ENCODE measurements around a stretch of chr2.

DNA sequence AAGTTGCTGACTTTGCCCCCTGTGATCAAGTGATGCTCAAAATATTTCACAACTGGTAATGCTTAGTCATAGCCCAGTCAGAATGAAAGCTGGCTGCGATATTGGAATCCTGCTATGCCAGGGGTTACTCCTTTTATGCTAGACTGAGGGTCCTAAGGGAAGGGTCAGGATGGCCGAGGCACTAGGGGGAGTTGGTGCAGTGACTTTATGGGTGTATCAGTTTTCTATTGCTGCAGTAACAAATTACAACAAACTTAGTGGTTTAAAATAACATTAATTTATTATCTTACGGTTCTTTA, 19.4 kb upstream of the CFAP36 start:
- PRO-cap, result no peak

DNA sequence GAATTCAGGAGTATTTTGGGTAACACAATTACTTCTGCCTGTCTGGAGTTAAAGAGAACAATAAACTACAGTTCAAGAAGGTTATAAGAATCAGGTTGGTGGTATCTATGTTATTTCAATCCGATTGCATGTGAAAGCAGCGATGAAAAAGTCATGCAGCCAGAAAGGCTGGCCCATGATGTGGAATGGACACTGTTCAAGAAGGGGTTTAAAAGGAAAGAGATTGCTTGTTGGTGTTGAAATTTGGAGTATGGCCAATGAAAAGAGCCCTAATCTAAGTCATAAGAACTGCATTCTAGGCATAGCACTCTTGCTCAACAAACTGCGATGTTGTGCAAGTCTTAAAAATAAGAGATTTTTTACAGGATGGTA, 61.4 kb downstream of the EFEMP1 start:
- PRO-cap, result no peak

DNA sequence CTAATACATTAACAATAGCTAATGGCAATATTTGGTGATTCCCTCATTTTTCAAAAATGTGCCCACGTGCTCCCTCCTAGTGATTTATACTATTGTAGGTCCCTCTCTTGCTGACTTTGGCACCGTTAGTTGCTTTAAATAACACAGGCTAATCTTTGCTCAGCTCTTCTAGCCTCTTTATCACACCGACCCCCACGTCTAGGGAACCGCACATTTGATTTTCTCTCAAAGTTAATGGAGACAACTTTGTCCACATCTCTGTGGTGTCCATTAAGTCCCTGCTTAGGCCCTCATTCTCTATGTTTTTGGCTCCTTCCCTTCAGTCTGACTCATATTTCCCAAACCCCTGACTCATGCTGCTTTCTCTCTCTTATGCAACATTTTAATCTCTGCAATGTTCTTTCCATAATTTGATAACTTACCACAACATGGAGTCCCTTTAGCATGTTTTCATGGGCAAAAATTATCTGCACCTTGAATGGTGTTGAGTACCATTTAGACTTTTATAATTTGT, 38.0 kb downstream of the EFEMP1 start:
- PRO-cap, result no peak

GRCh38 chr2:55922245-55922821, 1.2 kb downstream of the EFEMP1 start:
- PRO-cap, result no peak

DNA sequence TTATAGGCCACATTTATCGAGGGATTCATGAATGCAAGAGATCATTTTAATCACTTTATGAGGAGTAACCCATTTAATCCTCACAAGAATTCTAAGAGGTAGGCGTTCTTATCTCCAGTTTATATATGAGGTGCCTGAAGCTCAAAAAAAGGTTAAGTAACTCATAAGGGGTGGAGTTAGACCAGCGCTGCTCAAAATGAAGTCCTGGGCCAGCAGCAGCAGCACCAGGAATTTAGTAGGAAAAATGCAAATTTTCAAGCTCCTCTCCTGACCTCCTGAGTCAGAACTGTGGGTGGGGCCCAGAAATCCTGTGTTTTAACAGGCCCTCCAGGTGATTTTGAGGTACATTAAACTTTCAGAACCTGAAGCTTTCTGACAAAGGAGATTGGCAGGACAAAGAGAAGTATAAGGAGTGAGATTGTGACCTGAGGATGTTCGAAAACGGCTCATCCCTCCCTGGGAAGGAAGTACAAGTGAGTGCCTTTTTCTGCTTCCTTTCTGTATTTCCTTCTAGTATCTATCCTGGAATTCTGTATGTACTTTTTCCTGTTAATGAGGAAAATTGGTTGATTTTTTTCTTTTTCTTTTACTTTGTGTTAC, 66.0 kb upstream of the CCDC85A start:
- PRO-cap, result no peak

DNA sequence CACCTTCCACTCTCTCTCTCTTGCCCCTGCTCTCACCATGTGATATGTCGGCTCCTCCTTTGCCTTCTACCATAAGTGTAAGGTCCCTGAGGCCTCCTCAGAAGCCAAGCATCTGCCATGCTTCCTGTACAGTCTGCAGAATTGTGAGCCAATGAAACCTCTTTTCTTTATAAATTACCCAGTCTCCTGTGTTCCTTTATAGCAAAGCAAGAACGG, 50.1 kb upstream of the CCDC85A start:
- PRO-cap, result no peak

DNA sequence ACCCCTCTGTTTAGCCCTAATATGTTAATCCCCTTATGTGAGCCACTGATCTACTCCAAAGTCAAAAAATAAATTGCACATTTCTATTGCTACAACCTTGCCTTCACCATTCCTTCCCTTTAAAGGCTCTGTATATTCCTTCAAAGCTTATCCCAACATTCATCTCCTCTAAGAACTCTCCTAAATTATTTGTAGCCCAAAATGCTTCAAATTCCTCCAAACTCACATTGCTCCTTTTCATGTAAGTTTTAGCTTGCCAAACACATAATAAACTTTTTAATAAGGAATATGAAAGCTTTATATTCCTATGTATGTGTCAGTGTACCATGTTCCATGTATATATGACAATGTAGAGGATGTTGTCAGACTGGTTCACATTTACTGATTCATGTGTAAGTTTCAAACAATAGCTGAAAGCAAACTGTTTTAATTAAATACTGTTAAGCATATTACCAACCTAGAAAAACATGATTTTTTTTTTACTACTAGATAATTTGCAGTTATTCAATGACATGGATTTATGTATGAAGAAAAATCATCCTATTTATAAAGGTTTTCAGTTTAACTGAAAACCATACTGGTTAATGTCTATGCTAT, 32.1 kb downstream of the FANCL start:
- PRO-cap, result no peak

- PRO-cap, result no peak
Observed at GRCh38 chr2:58428983-58429630, 188.0 kb upstream of the FANCL start.

DNA sequence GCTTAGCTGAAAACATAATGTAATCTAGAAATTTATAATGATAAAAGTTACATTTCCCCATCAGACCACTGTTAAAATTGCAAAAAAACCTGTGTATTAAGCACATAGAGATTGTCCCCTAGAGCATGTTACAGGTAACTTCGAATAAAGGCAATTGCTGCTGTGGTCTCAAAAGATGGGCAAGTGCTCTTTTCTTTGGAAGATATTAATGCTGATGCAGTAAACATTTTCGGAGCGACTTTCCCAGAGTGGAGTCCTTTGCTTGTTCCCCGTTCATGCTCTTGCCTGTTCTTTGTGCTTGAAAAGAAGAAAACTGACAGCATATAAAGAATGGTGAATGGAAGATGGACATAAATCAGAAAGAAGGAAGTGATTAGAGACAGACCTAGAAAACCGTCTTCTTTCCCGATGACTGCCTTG, 740.0 kb upstream of the FANCL start:
- PRO-cap, result no peak

DNA sequence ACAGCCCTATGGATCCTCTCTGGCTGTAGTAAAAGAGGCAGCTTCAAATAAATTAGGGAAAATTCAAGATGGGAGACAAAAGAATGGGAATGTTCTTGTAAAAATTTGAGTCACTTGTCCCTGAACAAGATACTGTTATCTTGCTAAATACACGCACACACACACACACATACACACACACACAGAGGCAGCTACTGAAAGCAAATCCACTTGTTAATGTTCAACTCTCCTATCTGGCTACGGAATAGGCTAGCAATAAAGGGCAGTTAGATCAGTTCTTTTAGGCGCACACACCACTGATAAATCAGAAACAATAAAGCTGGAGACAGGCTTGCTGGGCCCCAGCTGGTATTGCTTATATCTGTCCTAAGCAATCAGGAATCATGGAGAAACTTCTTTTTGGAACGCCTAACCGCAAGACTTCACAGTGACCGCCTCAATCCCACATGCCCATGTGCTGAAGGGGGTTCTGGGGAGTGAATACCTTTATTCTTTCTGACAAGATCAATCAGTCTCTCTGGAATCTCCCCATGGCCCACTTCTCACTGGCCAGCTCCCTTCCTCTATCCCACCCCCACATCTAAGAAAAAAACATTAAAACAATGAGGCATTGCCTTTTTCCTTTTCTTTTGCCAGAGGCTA, 461.5 kb downstream of the BCL11A start:
- PRO-cap, result no peak

DNA sequence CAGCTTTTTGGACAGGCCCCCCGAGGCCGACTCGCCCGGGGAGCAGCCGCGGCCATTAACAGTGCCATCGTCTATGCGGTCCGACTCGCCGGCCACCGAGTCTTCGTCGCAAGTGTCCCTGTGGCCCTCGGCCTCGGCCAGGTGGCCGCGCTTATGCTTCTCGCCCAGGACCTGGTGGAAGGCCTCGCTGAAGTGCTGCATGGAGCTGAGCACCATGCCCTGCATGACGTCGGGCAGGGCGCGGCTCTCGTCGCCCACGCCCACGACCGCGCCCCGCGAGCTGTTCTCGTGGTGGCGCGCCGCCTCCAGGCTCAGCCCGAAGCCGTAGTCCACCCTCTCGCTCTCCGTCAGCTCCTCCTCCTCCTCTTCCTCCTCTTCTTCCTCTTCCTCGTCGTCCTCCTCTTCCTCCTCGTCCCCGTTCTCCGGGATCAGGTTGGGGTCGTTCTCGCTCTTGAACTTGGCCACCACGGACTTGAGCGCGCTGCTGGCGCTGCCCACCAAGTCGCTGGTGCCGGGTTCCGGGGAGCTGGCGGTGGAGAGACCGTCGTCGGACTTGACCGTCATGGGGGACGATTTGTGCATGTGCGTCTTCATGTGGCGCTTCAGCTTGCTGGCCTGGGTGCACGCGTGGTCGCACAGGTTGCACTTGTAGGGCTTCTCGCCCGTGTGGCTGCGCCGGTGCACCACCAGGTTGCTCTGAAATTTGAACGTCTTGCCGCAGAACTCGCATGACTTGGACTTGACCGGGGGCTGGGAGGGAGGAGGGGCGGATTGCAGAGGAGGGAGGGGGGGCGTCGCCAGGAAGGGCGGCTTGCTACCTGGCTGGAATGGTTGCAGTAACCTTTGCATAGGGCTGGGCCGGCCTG, 92.2 kb downstream of the BCL11A start:
- PRO-cap, result no peak

GRCh38 chr2:60735476-60736094, 20.5 kb upstream of the PAPOLG start:
- PRO-cap, result no peak

- PRO-cap, result no peak
Observed at GRCh38 chr2:60804396-60804864, 48.4 kb downstream of the PAPOLG start.

- PRO-cap, result no peak
Observed at GRCh38 chr2:60926410-60927587, 45.4 kb downstream of the REL start.

- PRO-cap, result no peak
Observed at GRCh38 chr2:61187853-61188806, 26.1 kb downstream of the C2orf74 start.

DNA sequence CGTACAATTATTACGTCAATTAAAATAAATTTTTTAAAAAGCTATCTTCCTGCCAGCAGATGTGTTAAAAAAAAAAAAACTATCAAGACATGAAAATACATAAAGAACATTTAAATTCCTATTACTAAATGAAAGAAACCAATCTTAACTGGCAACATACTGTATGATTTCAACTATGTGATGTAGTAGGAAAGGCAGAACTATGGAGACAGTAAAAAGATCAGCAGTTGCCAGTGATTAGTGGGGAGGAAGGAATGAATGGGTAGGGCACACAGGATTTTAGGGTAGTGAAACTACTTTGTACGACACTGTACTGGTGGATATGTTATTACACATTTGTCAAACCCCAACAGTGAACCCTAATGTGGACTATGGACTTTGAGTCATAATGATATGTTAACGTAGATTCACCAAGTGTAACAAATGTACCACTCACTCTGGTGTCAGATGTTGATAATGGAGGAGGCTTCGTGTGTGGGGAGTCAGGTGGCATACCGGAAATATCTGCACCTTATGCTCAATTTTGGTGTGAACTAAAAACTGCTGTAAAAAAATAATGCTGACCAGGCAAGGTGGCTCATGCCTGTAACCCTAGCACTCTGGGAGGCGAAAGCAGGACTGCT, 27.3 kb downstream of the USP34 start:
- PRO-cap, result no peak

DNA sequence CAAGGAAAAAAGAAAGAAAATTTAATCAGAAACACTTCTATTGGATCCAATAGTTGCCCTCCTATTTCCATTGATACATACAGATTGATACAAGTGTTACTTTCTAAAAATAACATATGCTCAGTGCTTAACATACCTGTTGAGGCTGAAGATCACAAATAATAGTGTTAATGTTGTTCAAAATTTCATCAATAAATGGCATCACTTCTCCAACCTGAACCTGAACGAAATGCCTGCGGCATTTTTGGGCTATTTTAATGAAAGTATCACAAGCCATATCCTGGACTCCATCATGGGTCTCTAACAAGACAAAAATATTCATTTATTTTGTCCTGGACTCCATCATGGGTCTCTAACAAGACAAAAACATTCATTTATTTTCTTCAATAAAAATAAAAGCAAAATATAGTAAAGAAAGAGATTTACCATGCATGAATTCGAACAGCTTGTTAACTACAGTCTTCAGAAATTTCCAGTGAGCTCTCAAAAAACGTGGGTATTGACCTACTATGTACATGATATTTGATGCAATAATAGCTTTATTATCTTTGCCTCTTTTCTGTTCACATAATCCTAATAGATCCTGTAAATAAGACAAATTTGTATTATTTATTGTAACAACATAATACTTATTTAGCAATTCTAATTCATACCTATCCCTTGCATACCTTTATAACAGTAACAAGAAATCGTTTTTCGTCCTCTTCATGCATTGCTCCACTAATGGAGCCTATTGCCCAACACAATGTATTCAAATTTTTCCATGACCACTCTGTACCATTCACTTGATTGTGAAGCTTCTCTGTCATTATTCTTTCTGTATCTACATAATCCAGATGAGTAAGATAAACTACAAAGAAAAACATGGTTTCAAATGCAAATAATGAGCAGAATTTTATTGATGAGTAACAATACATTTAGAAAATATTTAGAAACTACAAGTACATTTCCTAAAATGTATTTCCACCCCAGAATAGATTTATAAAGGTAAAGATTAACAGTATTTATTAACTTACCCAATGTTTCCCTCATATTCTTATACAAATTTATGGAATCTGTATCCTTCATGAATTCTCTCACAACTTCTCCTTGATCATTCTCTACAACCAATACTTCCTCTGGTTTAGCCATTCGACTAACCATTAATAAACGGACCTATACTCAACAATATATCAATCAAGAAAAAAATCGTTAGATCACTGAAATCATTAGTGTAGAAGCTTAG, 21.4 kb upstream of the USP34 start:
- PRO-cap, result no peak

GRCh38 chr2:62189800-62190227, 6.1 kb upstream of the B3GNT2 start:
- PRO-cap, result no peak

DNA sequence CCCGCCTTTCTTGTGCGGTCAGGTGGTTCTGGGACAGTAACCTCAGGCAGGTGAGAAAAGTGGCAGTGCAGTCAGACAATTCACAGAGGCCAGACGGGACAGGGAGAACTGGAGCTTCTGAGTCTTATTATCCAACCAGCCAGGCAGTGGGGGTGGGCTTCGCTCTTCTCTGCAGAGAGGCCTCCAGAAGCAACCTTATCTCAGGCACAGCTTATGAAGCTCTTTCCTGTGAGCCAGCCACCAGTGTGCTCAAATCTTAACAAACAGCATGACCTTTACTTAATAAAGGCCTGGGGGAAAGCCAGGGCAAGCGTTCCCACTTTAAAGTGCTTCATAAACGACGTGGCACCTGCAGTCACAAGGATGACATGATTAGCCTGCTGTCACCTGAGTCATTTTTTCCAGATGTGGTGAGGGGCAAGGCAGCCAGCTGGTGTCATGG, 109.7 kb downstream of the B3GNT2 start:
- PRO-cap, result no peak

- PRO-cap, result no peak
Observed at GRCh38 chr2:62307708-62308031, 111.8 kb downstream of the B3GNT2 start.

Measured in bile duct (tissue), 1 donor.